RPMI7951 (cell line): ENCODE measurements around the gene HTT.

GRCh38 chr4:2713655-2714256 lies 42.4 kb downstream of the TNIP2 start:
- RAMPAGE, long total RNA: no peak

GRCh38 chr4:2753482-2754050 lies 2.6 kb downstream of the TNIP2 start:
- RAMPAGE, long total RNA: no peak

DNA sequence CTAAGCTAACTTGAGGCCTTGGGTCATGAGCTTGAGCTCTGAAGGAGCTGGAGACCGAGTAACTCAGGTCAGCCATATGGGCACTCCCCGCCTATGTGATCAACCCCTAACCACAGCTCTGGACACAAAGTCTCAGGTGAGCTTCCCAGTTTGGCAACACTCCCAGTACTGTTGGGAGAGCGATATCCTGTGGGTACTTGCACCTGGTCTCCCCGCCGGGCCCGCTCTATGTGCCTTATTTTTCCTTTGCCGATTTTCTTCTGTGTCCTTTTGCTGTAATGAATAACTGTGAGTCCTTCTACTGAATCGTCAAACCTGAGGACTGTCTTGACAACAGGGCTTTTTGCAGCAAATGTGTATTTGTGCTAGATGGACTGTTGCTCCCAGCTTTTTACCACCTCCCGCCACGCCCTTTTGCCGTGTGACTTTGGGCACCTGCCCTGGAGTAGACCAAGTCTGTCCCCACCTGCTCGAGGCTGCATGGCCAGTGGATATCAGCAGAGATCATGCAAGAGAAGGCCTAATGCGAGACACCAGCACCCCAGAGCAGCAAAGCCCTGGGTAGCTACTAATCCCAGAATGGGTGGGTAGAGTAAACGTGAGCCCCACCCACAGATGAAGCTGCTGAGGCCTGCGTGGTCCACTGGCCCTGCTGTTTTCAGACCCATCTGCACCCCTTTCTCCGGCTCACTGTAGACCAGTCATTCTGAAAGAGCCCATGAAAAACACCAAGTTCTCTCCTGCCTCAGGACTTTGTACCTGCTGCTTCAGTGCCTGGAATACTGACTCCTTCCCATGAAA lies 4.8 kb upstream of the TNIP2 start:
- RAMPAGE, long total RNA: no peak

- RAMPAGE, long total RNA: no peak
Measured at GRCh38 chr4:2790436-2790910, 2.4 kb upstream of the SH3BP2 start.

- RAMPAGE, long total RNA: no peak
Measured at GRCh38 chr4:2831559-2832298, 11.9 kb upstream of the ADD1 start.

- RAMPAGE, long total RNA: no peak
Measured at GRCh38 chr4:2836006-2836826, 7.4 kb upstream of the ADD1 start.

DNA sequence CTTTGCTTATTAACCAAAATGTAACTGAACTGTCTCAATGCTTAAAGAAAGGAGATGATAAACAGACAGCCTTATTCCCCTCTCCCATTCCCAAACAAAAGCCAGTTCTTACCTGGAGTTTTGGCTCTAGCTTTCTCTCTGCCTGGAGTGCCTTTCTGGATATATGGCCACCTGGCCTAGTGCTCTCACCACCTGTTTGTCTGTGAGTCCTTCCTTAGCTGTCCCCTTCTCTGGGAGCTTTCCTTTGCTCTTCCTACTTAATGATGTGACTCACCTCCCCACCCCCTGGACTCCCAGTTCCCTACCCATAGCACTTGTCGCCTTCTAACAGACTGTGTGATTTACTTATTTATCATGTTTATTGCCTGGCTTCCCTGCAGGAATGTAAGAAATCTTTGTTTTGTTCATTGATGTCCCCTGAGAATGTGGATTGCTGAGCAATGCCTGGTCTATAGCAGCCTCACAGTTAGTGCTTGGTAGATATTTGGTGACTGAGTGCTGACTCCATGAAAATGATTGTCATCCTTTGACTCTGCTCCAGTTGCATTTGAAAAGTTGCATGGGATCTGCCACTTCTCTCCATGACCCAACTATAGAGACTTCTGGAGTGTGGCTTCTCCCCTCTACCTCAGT lies 18.9 kb downstream of the ADD1 start:
- RAMPAGE, long total RNA: no peak

DNA sequence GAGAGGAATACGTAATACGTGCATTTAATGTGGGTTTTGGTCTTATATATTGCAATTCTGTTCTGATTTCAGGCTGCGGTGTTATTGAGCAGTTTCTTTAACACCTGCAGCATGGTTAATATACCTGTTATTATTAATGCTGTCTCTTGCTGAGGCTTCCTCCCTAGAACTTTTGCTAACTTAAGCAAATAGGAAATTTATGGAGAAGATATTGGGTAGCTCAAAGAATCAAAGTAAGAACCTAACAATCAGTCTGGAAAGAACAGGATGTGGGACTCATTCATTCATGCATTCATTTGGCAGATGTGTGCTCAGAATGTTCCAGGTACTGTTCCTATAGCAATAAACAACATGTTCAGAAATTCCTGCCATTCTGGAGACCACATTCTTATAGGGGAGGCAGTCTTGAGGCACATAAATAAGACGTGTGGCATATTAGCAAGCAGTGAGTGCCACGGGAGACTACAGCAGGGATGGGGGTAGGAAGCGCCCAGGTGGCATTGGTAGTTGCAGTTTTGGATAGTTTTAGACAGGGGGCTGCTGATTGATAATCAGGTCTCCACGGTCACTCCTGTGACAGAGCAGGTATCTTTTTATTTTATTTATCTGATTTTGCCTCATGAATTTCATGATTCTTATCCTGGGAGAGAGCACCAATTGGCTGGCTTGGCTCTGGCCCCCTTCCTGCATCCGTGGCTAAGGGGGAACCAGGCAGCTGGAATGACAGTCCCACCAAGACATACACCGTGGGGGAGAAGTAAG lies 5.1 kb downstream of the GRK4 start:
- RAMPAGE, long total RNA: no peak

- RAMPAGE, long total RNA: no peak
Measured at GRCh38 chr4:3047543-3048323, 26.7 kb upstream of the HTT start.

GRCh38 chr4:3074290-3074794 lies at the start of gene HTT:
Gene HTT (plus strand): TSS chr4:3074681.
- RAMPAGE, long total RNA: no peak

DNA sequence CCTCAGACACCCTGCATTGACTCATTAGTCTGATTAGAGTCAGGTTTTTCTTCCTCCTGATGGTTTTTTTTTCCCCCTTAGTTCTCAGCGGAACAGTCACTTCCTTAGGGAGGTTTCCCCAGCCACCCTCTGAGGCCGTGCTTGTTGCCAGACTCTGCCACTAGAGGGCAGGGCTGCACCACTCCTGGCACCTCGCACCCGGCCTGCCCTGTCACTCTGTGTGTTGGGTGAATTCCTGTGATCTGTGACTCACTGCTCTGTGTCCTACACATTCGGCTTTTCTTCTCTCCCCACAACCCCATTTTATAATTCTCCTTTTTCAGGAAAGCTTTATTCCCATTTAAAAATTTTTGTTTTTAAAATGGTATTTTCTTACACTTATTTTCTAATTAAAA lies 32.1 kb downstream of the HTT start:
- RAMPAGE, long total RNA: no peak

DNA sequence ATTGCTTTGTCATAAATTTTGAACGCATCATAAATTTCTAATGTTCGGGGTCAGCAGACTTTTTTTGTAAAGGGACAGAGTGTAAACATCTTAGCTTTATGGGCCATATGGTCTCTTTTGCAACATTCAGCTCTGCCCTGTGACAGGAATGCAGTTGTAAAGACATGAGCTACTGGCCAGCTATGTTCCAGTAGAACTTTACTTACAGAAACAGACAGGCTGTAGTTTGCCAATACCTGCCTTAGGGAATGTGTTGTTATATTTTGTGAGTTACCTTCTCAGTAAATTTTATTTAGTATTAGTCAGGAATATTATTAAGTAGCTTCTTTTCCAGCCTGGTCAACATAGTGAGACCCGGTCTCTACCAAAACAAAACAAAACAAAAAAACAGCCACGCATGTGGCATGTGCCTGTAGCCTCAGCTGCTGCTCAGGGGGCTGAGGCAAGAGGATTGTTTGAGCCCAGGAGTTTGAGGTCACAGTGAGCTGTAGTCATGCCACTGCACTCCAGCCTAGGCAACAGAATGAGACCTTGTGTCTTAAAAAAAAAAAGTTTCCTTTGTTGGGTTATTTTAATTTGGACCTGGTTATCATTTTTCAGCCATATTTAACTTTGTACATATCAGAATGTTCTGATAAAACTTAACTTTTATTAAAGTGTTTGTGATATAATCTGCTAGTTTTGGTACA lies 48.8 kb downstream of the HTT start:
- RAMPAGE, long total RNA: no peak

- RAMPAGE, long total RNA: no peak
Measured at GRCh38 chr4:3192867-3193198, 56.1 kb upstream of the MSANTD1 start.

DNA sequence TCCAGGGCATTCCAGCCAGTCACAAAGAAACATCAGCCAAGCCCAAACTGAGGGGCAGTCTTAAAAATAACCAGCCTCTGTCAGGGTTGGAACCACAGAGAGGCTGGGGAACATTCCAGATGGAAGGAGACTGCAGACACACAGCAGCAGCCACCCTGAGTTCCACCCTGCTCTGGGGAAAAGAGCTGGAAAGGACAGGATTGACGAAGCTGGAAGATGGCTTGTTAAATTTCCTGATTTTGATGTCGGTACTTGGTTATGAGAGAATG lies 36.5 kb upstream of the HGFAC start:
- RAMPAGE, long total RNA: no peak

- RAMPAGE, long total RNA: no peak
Measured at GRCh38 chr4:3521193-3521844, 10.9 kb downstream of the LRPAP1 start.

- RAMPAGE, long total RNA: no peak
Measured at GRCh38 chr4:3580918-3581365, 48.7 kb upstream of the LRPAP1 start.

DNA sequence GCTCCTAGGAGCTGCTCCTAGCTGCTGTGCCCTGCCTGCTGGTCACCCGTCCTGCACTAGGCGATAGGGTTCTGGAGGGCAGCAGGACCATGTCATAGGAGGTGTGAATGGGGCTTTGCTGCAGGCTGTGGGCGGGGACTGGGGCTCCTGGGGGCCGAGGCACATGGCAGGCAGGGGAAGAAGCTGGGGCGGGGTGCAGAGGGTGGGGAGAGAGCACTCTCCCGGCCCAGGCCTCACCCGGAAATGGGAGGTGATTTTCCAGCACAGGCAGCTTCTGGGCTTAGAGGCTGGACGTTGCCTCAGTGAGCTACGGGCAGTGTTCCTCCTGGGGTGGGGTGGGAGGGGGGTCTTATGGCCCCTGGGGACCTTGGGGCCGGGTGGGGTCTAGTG lies 98.5 kb upstream of the LRPAP1 start:
- RAMPAGE, long total RNA: no peak

DNA sequence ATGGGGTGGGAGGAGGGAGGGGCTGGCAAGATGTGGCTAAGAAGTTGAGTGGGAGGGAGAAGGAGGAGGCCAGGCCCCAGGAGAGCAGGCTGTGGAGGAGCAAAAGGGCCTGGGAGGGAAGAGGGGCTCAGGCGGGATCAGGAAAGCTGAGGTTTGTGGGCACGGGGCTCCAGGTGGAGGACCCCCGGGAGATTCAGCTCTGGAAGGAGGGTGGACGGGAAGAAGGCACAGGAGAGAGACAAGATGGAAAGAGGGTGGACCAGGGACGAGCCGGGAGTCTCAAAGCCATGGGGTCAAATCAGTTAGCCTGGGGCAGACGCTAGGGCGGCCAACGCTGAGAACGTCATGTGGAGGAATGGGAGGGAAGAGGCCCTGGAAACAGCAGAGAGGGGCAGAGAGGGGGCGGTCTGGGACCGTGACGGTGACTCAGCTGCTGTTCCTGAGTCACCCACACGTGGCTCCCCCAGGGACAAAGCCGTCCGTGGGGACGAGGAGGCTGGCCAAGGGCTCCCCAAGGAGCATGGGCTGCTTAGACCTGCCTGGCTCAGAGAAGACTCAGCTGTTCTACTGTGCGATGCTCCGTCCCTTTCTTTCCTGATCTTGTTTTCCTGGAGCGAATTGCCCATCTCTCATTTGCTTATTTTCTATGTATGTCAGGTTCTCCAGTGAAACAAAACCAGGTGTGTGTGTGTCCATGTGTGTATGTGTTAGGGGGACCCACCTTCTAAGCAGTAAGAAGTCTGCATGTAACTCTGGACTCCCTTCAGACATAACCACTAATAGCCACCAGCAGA lies 108.3 kb upstream of the LRPAP1 start:
- RAMPAGE, long total RNA: no peak

- RAMPAGE, long total RNA: no peak
Measured at GRCh38 chr4:3645218-3645738, 113.1 kb upstream of the LRPAP1 start.

- RAMPAGE, long total RNA: no peak
Measured at GRCh38 chr4:3781193-3781453, 14.9 kb downstream of the ADRA2C start.